BE2C (cell line): ENCODE measurements around a stretch of chr17.

DNA sequence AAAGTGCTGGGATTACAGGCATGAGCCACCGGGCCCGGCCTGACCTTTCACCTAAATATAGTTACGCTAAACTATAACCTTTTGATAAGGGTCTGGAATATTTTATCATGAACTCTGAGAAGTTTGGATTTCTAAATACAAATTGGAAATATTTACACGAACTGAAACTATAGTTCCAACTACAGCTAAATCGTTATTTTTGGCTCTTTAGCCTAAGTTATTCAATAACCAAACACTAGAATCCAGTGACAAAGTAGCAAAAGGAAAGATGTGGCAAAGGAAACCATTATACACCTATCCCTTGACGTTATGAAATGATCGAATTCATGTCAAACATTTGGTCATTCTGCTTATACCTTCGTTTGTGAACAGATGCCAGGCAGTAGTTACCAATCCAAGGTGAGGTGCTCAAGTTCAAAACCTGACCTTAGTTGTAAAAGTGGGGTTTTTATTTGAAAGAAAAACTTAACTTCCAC is 1.6 kb downstream of the ERN1 start:
- RRBS = no CpG with 5 or more reads among the region's 8 CpGs

DNA sequence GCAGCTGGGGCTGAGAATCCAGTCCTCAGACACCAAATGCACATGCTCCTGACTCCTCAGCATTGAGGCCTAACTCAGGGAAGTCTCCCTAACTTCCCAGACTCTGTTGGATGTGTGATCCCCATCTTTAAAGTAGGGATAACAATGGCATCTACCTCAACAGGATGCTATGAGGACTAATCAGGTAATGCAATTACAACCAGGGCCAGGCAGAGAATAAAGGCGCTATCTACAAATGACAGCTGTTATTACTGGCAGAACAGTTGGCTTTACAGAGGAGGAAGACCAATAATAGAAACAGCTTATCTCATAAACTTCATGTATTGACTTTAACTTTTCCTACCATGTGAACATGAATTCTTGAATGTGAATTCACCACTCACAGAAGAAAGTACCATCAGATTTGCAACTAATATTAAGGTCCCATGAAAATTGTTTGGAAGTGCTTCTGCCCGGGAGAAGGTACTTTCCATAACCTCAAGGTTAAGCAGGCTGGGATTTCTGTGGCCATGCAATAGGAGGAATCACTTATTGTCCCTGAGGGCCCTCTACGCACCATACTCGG is 22.5 kb upstream of the ERN1 start:
- RRBS = no CpG with 5 or more reads among the region's 4 CpGs

DNA sequence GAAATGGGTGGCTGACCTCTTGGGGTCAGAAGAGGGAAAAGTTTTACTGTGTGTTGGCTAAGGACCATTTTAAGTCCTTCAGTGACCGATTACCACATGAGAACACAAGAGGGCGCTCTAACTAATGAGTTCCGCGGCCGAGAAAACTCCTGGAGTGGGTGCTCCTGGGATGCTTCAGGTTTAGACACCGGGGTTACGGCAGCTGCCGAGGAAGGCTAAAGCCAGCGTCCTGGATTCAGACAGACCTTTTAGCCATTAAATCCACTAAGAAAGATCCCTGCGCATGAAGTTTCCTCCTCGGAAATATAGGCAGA is 58.0 kb upstream of the TEX2 start:
- RRBS = no CpG with 5 or more reads among the region's 11 CpGs

GRCh38 chr17:64502138-64502802 is 3.8 kb downstream of the DDX5 start:
- RRBS = no CpG with 5 or more reads among the region's 7 CpGs

DNA sequence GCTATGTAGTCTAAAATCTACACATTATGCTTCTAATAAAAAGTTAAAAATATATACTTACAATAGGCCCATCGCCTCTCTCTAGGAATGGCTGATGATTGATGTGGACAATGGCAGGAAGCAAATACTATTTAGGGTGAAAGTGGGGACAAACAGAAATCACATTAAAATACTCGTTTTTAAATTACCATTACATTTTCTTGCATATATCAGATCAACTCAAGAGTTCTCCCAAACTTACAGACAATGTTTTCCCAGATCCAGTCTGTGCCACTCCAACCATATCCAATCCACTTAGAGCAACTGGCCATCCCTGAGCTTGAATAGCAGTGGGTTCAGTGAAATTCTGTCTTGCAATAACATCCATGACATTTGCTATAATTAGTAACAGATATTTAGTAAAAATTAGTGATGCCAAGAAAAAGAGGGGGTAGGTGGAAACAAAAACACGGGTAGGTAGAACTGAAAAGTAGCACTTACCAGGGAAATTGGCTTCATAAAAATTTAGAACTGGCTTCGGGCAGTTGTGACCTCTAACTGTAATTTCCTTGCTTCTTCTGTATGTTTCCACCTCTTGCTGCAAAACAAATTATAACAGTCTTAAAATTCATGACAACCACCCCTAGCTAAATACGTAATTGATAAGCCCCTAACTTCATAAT is 2.2 kb downstream of the DDX5 start:
- RRBS = no CpG with 5 or more reads among the region's 5 CpGs

GRCh38 chr17:64781025-64781227 is 118.8 kb upstream of the SMURF2 start:
- RRBS = no CpG with 5 or more reads among the region's 17 CpGs

DNA sequence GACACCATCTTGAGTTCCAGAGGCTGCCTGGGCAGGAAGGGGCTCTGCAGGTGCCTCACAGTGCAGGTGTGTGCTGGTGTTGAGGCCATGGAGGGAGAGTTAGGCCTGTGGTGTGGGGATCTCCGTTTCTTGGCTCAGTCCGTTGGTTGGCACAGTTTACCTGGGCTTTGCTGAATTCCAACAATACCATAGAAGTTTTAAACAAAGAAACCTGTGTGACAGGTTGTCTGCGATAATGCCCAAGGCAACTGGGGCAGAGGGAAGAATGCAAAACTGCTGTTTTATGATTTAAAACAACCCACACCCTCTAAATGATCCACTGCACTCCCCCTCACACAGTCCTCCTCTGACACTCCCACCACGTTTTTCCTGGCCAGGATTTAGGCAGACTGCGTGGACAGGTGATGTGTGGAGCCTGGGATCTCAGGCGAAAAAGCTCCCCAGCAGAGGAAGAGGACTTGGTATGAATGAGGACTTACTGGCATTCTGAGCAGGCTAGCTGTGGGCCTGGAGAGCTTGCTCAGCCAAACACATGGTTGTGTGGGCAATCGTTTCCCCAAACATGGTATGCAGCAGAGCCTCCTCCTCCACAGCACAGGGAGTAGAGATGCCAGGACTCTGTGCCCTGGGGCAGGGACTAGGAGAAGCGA is 104.1 kb downstream of the LRRC37A3 start:
- RRBS = no CpG with 5 or more reads among the region's 8 CpGs

- RRBS = no CpG with 5 or more reads among the region's 1 CpG
These were observed 65.9 kb upstream of the LRRC37A3 start for GRCh38 chr17:64985177-64985547.

GRCh38 chr17:65042943-65043446 is 13.5 kb downstream of the GNA13 start:
- RRBS = no CpG with 5 or more reads among the region's 7 CpGs

DNA sequence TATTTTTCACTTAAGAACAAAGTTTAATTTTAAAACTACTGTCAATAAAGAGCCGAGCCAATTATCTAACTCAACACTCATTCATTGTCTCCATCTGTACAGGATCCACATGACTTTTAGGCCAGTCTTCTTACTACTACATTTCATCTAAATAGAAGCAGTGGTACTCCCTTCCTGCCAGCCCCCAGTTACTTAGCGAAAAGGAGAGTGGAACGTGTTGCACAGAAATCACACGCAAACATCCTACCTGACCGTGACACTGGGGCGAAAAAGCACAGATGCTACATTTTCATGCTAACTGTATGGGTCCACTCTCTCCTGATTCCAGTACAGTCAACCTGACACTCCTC is 1.2 kb downstream of the GNA13 start:
- RRBS = no CpG with 5 or more reads among the region's 6 CpGs

GRCh38 chr17:65374828-65375297 is 186.6 kb downstream of the AXIN2 start:
- RRBS = no CpG with 5 or more reads among the region's 4 CpGs

- RRBS = 71% methylated on average over 5 of the region's 17 CpGs
These were observed 15.2 kb downstream of the AXIN2 start for GRCh38 chr17:65546124-65546778.

- RRBS = no CpG with 5 or more reads among the region's 1 CpG
These were observed 238.5 kb upstream of the AXIN2 start for GRCh38 chr17:65799927-65800277.

- RRBS = no CpG with 5 or more reads among the region's 5 CpGs
These were observed 170.9 kb downstream of the CEP112 start for GRCh38 chr17:66021044-66021488.

GRCh38 chr17:66235131-66235908 is 6.1 kb upstream of the APOH start:
- RRBS = no CpG with 5 or more reads among the region's 5 CpGs

DNA sequence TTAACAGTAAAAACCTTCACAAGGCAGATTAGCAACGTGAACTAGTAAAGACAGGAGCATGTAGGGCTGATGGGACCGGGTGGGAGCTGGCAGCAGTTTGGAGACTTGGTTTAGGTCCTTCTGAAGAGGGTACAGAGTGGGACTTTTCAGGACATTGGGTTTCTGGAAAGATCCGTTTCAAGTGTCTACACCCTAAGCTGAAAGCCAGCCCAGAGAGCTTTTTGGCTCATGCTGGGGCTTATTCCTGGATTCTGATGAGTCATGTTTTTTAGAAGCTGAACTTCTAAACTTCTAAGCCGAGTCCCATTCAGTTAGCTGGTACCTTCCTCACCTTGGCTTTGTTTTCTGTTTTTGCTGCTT is 205.1 kb downstream of the PRKCA start:
- RRBS = no CpG with 5 or more reads among the region's 4 CpGs

DNA sequence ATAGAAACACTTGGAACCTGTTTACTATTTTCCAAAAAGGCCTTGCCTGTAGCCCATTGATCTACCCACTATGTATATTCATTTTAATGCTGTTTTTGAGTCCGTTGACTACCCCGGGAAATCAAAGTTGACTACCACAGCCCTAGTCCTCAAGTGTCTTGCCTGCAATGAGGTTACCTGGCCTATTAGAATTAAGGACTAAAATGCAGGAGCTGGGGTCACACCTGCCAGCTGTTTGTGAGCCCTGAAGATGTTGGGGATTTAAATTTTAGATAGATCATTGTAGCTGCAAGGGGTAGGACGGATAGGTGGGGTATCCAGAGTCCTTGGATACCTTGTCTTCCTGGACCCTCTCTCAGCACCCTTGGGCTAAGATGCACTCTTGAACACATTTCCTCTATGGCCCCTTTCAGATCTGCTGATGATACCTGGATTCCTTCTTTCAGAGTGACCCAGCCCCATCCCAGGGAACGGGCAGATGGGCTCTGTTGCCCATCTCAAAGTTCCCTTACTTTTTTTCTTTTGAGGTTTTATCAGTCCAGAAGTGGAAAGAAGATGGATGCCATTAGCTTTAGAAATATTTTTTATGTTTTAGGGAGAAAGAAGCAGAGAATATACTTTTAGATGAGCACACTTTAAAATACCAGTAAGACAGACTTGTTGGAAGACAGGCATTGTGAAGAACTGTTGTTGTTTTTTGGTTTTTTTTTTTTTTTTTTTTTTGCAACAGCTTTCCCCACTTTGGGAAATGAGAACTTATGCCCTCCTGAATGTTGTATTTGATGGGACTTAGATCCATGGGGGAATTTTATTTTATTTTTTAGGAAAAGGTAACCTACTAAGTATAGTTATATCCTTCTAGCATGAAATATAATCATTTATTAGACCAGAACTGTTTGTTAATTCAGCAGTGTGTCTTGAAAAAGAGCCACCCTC is 263.6 kb downstream of the PRKCA start:
- RRBS = no CpG with 5 or more reads among the region's 4 CpGs

DNA sequence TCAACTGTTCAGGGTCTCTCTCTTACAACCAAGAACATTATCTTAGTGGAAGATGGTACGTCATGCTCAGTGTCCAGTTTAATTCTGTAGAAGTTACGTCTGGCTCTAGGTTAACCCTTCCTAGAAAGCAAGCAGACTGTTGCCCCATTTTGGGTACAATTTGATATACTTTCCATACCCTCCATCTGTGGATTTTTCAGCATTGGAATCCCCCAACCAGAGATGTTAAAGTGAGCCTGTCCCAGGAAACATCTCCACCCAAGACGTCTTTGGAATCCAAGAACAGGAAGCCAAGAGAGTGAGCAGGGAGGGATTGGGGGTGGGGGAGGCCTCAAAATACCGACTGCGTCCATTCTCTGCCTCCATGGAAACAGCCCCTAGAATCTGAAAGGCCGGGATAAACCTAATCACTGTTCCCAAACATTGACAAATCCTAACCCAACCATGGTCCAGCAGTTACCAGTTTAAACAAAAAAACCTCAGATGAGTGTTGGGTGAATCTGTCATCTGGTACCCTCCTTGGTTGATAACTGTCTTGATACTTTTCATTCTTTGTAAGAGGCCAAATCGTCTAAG is 30.6 kb upstream of the CACNG5 start:
- RRBS = no CpG with 5 or more reads among the region's 7 CpGs

GRCh38 chr17:66807100-66808275 is 27.4 kb upstream of the CACNG5 start:
- RRBS = no CpG with 5 or more reads among the region's 26 CpGs